ENCODE results near the genes KLF11 and HPCAL1.

GRCh38 chr2:9693151-9693575, 62.4 kb upstream of the YWHAQ start:
- PRO-cap, 2 experiments = no peak in any of the 2 experiments

DNA sequence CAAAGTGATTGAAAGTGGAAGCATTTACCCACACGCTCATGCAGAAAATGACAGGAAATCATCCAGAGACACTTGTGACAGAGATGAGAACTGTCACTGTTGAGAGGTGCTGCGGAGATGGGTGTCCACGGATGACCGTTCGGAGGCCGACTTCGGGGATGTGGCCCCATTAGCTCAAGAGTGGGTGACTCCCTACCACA, 81.4 kb upstream of the YWHAQ start:
- PRO-cap, 2 experiments = no peak in any of the 2 experiments

- PRO-cap, 2 experiments = no peak in any of the 2 experiments
Measured at GRCh38 chr2:9798715-9799567, 44.3 kb upstream of the TAF1B start.

DNA sequence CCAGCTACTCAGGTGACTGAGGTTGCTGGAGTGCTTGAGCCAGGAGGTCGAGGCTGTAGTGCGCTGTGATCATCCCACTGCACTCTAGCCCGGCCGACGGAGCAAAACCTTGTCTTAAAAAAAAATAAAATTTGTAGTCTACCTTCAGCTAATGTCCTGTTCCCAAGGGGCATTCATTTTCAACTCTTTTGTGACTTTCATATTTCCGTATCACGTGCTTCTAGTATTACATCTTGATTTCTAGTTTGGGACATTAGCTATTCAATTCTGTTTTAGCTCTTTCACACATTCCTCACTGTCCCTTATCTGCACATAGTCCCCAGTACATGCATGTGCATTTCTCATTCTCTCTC, 27.1 kb downstream of the TAF1B start:
- PRO-cap, 2 experiments = no peak in any of the 2 experiments

GRCh38 chr2:9952121-9952809, 772 bp downstream of the GRHL1 start:
- PRO-cap, 2 experiments = no peak in any of the 2 experiments

DNA sequence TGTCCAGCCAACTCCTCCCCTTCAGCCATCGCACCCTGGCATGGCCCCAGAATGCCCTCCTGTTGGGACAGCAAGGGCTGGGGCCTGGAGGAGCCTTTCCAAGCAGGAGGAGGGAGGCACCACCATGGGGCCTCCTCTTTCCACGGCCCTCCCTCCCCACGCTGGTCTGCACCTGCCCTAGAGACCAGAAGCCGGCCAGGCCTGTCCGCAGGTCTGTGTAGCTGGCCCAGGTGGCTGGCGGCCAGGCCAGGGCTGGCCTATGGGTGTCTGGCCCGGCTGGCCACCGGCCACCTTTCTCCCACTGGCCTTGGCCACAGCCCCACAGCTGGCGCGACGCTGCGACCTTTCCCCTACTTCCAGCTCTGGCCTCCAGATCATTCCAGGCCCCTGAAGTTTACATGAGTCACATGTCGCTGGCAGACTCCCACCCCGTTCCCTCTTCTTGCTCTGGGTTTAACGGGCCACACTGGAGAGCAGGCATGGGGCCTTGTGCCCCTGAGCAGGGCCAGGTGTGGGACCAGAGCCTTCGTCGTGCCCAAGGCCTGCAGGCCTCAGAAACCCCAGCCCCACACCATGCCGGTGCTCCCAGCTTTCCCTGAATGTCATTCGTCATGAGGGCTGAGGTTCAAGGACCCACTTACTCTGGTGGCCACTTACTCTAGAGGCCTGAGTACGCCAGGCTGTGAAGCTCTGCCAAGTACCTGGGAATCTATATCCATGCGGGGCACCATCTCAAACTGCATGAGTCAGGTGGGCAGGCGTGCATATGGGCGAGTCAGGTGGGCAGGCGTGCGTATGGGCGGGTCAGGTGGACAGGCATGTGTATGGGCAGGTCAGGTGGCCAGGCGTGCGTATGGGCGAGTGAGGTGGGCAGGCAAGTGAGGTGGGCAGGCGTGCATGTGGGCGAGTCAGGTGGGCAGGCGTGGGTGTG, 33.3 kb upstream of the KLF11 start:
- PRO-cap, 2 experiments = no peak in any of the 2 experiments

DNA sequence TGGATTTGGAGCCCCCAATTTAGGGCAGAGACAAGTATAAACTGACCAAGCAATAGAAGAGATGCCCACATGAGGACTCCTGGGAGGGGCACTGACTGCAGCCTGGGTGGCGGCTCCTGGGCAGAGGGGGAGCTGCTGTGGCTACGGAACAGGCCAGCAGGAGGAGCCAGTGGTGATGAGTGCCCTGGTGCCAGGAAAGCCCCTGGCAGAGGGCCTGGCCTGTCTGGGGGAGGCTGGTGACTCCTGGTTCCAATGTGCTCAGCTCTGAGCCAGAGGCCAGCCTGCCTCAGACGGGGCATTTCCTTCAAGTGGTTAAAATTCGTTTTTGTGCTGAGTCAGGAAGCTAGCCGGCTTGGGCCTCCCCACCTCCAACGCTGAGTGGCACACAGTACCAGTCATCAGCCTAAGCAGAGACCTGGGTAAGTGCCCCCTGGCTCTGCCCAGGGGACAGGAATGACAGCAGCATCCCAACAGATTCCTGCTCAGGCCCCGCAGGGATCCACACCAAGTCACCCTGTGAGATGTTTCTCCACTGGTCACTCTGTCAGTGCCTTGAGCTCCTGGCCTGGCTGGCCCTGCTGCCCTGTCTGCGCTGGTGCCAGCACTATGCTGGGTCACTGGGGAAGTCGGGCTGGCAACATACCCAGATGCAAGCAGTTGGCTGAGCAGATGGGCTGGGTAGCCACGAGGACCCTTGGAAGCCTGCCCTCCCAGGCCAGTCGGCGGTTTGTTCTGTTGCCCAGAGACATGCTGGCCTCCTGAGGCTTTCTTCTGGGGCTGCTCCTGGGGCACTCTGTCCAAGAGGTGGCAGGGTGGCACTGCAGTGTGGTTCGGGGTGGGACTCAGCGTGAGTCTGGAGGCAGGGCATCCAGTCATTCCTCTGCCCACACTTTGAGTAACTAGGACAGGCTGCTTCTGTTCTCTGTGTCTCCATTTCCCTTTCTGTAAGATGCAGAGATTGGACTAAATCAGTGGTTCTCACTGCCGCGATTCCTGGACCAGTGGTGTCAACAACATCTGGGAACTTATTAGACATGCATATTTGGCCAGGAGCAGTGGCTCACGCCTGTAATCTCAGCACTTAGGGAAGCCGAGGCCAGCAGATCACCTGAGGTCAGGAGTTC, 7.0 kb upstream of the KLF11 start:
- PRO-cap, 2 experiments = no peak in any of the 2 experiments

DNA sequence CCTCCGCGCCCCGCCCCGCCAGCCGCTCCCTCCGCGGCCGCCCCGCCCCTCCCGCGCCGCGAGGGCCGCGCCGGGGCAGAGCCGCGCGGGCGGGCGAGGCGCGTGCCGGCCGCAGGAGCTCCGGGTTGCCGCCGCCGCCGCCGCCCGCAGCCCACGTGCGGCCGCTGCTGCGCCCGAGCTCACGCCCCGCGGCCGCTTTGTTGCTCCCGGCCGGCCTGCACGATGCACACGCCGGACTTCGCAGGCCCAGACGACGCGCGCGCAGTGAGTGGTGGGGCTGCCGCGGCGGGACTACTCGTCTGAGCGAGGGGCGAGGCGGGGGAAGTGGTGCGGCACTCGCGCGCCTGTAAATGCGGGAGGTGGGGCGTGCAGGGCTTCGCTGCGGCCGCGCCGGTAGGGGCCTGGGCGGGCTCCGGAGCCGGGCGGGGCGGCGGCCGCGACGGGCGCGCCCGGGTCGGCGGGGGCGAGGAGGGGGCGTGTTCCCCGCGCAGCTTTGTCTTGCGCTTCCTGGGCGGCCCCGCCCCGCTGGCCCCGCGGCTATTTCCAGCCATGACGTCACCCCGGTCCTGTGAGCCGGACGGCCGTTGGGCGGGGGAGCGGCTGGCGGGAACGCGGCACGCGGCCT, at the start of gene KLF11:
Gene KLF11 (plus strand): TSS at position 56 of the 625 bp plus-strand sequence.
- PRO-cap, 2 experiments = peak in 2 of 2 experiments; most common plus-strand start position 78 of the sequence (in 2); most common minus-strand start position 301 of the sequence (in 2)

GRCh38 chr2:10078726-10079197, 1.4 kb downstream of the CYS1 start:
- PRO-cap, 2 experiments = no peak in any of the 2 experiments

- PRO-cap, 2 experiments = no peak in any of the 2 experiments
Measured at GRCh38 chr2:10079198-10079858, 883 bp downstream of the CYS1 start.

GRCh38 chr2:10091020-10091622, 10.9 kb upstream of the CYS1 start:
- PRO-cap, 2 experiments = no peak in any of the 2 experiments

- PRO-cap, 2 experiments = no peak in any of the 2 experiments
Measured at GRCh38 chr2:10126074-10127425, 4.0 kb downstream of the RRM2 start.

DNA sequence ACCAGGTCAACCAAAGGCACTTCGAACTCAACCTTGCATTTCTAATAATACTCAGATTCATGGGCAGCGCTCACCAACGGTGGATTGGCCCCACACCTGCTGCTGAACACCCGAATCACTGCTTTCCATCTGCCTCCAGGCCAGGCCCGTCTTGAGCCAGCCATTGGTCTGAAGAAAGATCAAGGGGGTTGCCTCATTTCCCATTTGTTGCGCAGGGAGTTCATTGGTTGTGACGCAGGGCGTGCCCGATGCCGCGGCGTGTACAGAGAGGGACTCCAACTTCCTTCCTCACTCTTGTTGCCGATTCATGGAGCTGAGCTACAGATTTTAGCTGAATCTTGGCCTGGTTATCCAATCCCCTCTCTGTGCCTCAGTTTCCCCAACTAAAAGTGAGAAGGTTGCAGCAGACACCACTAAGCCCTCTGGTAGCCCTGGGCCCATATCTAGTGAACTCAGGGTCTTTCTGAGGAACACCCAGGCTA, 61.0 kb upstream of the HPCAL1 start:
- PRO-cap, 2 experiments = no peak in any of the 2 experiments

DNA sequence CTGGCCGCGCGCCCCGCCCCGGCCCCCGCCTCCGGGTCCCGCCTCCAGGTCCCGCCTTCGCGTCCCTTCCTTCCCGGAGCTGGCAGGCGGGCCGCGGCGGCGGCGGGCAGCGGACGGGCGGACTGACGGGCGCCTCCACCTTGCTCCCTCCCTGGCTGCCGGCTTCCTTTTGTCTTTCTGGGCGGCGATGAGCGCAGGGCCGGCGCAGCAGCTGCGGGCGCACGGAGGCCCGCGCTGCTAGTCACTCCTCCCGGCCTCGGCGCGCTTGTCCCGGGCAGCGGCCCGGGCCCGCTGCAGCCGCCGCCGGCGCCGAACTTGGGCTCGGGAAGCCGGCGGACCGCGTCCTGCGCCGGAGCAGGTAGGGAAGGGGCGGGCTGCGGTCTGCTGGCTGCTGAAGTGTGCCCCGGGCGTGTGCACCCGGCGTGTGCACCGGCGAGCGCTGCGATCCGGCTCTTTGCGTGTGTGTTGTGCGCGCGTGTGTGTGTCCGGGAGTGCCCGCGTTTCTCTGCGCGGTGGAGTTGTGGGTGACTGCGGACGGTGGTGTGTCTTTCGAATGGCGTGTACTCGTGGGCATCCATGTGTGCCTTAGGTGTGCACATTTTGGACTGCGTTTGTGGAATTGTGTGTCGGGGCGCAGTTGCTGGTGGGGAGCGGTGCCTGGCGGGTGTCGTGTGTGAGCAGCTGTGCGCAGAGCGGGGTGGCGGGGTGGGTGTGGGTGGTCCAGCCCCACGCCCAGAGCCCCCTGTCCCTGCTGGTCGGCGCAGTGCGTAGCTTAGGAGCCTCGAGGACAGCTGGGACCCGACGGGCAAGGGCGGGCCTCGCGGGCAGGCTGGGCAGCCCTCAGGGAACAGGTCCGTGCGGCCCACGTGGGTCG, at the start of gene HPCAL1:
Gene HPCAL1 (plus strand): TSS at position 85 of the 874 bp plus-strand sequence.
- PRO-cap, 2 experiments = peak in 2 of 2 experiments; most common plus-strand start position 85 of the sequence (in 2); most common minus-strand start position 481 of the sequence (in 1)

- PRO-cap, 2 experiments = no peak in any of the 2 experiments
Measured at GRCh38 chr2:10305154-10305741, 2.5 kb downstream of the HPCAL1 start.

- PRO-cap, 2 experiments = no peak in any of the 2 experiments
Measured at GRCh38 chr2:10392508-10393360, 55.4 kb downstream of the ODC1 start.

GRCh38 chr2:10400970-10401404, 47.1 kb downstream of the ODC1 start:
- PRO-cap, 2 experiments = no peak in any of the 2 experiments

GRCh38 chr2:10412465-10412812, 35.7 kb downstream of the ODC1 start:
- PRO-cap, 2 experiments = no peak in any of the 2 experiments

GRCh38 chr2:10452155-10452784, 4.1 kb upstream of the ODC1 start:
- PRO-cap, 2 experiments = no peak in any of the 2 experiments

- PRO-cap, 2 experiments = no peak in any of the 2 experiments
Measured at GRCh38 chr2:10550352-10550965, 102.3 kb upstream of the ODC1 start.

Measured in helper T cell (primary cell).